Right atrium auricular region (tissue), 2 donors: ENCODE measurements around a stretch of chr5.

GRCh38 chr5:52887688-52888360, 100.1 kb downstream of the ITGA1 start:
- PRO-cap = no peak
- RAMPAGE, long total RNA, 2 experiments = no peak in any of the 2 experiments

GRCh38 chr5:52895069-52895658, 94.0 kb upstream of the ITGA2 start:
- PRO-cap = bidirectional peak, plus-strand start at chr5:52895279, minus-strand start at chr5:52895252
- RAMPAGE, long total RNA, 2 experiments = no peak in any of the 2 experiments

- PRO-cap = no peak
- RAMPAGE, long total RNA, 2 experiments = no peak in any of the 2 experiments
These were observed 5.8 kb downstream of the ITGA2 start for GRCh38 chr5:52994901-52995471.

- PRO-cap = no peak
- RAMPAGE, long total RNA, 2 experiments = no peak in any of the 2 experiments
These were observed 1.4 kb upstream of the FST start for GRCh38 chr5:53479038-53479373.

GRCh38 chr5:54023736-54024381, 286.5 kb downstream of the ARL15 start:
- PRO-cap = no peak
- RAMPAGE, long total RNA, 2 experiments = no peak in any of the 2 experiments

GRCh38 chr5:54263851-54265010, 46.1 kb downstream of the ARL15 start:
- PRO-cap = no peak
- RAMPAGE, long total RNA, 2 experiments = no peak in any of the 2 experiments

DNA sequence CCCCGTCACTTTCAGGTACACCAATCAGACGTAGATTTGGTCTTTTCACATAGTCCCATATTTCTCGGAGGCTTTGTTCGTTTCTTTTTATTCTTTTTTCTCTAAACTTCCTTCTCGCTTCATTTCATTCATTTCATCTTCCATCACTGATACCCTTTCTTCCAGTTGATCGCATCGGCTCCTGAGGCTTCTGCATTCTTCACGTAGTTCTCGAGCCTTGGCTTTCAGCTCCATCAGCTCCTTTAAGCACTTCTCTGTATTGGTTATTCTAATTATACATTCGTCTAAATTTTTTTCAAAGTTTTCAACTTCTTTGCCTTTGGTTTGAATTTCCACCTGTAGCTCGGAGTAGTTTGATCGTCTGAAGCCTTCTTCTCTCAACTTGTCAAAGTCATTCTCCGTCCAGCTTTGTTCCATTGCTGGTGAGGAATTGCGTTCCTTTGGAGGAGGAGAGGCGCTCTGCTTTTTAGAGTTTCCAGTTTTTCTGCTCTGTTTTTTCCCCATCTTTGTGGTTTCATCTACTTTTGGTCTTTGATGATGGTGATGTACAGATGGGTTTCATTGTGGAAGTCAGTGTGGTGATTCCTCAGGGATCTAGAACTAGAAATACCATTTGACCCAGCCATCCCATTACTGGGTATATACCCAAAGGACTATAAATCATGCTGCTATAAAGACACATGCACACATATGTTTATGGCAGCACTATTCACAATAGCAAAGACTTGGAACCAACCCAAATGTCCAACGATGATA, 42.1 kb downstream of the ARL15 start:
- PRO-cap = no peak
- RAMPAGE, long total RNA, 2 experiments = no peak in any of the 2 experiments

- PRO-cap = no peak
- RAMPAGE, long total RNA, 2 experiments = no peak in any of the 2 experiments
These were observed 212.6 kb downstream of the ESM1 start for GRCh38 chr5:54772792-54773221.

- PRO-cap = no peak
- RAMPAGE, long total RNA, 2 experiments = no peak in any of the 2 experiments
These were observed 178.0 kb downstream of the ESM1 start for GRCh38 chr5:54807375-54807745.

DNA sequence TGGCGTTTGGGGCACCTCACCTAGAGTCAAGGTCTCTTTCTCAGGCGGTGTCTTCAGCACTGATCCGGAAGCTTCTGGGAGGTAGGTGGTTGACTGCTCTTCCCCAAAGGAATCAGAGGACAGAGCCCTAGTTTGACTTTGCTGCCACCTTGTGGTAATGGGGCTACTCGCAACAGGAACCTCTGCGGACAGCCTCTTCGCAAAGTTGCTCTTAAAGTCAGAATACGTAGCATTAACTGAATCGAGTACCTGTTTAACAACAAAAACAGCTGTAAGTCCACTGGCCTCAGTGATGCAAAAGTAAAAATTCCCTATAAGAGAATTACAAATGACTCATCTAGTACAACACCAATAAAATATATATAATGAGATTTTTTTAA, 13.4 kb upstream of the GPX8 start:
- PRO-cap = no peak
- RAMPAGE, long total RNA, 2 experiments = no peak in any of the 2 experiments

DNA sequence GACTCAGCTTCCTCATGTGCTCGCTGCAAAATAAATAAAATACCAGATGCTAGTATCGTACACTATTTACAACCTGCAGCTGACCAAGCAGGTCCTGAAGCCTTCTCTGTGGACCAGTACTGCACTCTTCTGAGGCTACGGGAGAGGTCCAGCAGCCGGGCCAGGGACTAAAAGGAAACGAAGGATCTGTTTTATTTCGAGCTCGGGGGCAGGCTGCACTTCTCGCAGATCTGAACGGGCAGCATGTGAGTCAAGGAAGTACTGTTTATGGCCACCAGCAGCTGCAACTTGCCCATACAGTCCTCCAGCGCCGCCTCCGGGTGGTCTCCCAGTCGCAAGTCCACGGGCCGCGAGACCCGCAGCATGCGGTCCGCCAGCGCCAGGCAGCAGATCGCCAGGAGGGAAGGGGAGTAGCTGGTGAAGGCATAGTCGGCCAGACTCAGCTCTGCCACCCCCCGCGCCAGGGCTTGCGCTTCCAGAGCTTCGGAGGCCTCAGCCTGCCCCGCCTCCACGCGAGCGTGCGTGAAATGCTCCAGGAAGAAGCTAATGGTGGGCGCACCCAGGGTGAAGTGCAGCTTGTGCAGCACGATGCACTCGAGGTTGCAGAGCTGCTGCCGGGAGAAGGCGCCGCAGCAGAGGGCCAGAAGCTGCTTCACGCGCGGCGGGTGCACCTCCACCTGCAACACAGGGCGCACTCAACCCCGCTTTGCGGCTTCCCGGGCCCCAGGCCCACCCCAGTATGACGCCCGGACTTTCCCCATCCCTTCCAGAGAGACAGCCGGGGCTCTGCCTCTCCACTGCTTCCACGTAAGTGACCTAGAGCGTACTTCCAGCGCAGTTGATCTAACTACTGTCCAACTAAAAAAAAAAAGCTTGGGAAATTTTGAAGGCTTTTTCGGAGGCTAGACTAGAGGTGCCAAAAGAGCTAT, 2.0 kb downstream of the CCNO start:
- PRO-cap = no peak
- RAMPAGE, long total RNA, 2 experiments = no peak in any of the 2 experiments

GRCh38 chr5:55233287-55233372, 278 bp downstream of the CCNO start:
- PRO-cap = no peak
- RAMPAGE, long total RNA, 2 experiments = no peak in any of the 2 experiments

DNA sequence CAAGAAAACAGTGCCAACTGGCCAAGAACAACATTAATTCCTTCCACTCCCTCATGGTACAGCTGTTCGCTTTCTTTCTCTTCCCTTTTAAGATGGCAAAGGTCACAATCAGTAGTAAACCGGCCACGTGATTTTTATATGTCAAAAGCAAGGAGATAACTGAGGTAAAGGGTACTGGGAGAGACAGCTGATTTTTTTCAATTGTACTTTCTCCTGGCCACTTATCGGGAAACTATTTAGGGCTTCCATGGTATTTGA, 25.0 kb downstream of the PLPP1 start:
- PRO-cap = no peak
- RAMPAGE, long total RNA, 2 experiments = no peak in any of the 2 experiments

DNA sequence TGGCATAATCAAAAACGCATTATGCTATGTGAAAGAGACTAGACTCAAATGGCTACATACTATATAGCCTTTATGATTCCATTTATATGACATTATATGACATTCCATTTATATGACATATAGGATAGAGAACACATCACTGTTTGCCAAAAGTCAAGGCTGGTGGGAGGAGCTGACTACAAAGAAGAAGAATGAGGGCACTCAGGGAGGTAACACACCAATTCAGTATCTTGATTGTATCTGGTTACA, 24.6 kb downstream of the PLPP1 start:
- PRO-cap = no peak
- RAMPAGE, long total RNA, 2 experiments = no peak in any of the 2 experiments

- PRO-cap = bidirectional peak, plus-strand start at chr5:55530840, minus-strand start at chr5:55530722
- RAMPAGE, long total RNA, 2 experiments = no peak in any of the 2 experiments
These were observed 4.2 kb downstream of the PLPP1 start for GRCh38 chr5:55530437-55531096.

GRCh38 chr5:55599273-55600145, 64.7 kb upstream of the PLPP1 start:
- PRO-cap = bidirectional peak, plus-strand start at chr5:55599903, minus-strand start at chr5:55599673
- RAMPAGE, long total RNA, 2 experiments = no peak in any of the 2 experiments

DNA sequence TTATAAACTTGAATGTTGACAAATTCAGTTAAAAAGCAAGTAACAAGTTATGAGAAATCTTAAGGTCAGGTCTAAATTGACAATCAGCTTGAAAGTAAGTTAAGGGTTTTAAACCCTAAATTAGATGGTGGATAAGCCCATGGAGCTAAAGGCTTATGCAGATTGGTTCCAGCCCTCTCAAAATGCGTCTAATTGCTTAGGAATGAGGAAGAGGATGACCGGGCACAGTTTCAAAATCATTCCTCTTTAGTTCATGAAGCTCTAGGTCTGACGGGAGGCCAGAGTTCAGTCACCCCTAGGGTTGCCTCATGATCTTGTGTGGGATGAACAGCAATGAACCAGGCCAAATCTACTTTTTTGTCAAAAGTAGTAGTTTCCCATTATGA, 75.5 kb downstream of the SLC38A9 start:
- PRO-cap = no peak
- RAMPAGE, long total RNA, 2 experiments = no peak in any of the 2 experiments

DNA sequence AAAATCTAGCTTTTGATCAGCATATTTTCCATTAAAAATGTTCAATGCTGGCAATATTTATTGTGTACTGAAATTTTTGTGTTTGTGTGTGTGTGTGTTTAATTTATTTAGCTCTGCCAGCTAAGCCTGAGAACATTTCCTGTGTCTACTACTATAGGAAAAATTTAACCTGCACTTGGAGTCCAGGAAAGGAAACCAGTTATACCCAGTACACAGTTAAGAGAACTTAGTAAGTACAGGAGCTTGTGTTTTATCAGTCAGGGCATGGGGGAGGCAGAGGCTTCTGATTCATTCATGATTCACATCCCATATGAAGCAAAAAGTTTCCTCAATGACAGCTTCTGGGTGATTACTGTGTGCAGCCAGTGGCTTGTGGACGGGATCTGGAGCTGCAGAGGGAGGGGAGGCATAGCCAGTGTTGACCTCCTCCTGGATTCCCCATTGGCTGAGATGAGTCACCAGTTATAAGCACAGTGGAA, 17.6 kb downstream of the IL31RA start:
- PRO-cap = no peak
- RAMPAGE, long total RNA, 2 experiments = no peak in any of the 2 experiments

- PRO-cap = no peak
- RAMPAGE, long total RNA, 2 experiments = no peak in any of the 2 experiments
These were observed 57.8 kb downstream of the IL6ST start for GRCh38 chr5:55937000-55937398.

- PRO-cap = no peak
- RAMPAGE, long total RNA, 2 experiments = no peak in any of the 2 experiments
These were observed 50.2 kb downstream of the IL6ST start for GRCh38 chr5:55944457-55945144.